Left common carotid artery plus branches (tissue), 1 donor: ENCODE measurements around a stretch of chr15.

DNA sequence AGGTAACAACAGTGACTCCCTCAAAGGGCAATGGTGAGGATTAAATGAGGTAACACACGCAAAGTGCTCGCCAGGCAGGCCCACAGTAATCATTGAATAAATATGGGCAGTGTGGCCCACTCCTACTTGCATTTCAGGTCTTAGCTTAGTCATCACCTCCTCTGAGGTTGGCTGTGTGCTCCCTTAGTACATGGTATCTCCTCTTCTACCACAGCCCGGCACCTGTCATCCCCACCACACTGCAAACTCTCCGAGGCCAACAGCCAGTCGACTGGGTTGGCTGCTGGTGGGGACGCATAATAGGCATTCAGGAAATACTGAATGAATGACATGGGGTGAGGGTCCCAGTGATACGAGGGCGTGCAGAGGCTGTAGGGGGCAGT lies 457 bp upstream of the MYZAP start:
- PRO-cap = no peak

DNA sequence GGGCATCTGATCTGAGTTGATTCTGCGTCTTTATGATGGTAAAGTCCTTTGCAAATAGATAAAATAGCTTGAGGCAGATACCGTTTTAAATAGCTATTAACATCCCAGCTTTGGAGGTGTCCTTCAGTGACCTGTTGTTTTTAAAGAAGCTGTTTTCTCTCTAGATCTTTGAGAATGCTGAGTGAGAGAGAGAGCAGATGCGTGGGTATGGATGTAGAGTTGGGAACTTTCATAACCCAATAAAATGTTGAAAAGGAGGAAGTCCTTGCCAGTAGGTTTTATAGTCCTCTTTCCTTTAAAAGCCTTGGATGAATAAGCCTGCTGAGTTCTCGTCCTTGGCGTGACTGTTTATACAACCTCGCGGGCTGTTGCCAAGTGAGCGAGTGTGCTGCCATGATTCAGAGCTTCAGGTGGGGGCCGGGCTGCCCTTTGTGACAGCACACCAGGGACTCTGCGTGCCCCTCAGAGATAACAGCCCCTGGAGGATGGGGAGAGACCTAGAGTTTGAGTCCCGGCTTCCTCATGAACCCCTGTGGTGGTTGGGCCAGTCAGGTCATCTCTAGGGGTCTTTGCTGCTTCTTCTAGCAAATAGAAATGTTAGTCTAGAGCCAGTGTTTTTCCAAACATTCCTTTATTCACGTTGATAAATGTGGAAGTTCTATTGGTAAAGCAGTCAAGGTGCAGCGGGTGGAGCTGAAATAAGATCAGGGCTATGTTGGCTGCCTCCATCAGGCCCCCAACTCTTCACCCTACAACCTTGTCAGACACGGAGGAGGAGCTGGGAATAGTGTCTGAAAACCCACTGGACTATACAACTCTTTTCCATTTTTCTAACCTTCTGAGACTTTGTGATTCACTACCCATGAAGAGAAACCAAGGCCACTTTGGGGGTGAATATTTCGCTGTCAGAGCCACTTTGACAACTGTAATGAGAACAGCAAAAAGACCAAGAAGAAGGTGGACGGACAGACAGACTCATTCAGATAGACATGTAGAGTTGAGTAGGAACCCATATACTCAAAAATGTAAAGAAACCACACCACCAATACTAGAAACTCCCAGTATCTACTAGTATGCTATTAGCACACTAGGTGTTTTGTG lies 18.7 kb downstream of the MYZAP start:
- PRO-cap = no peak

DNA sequence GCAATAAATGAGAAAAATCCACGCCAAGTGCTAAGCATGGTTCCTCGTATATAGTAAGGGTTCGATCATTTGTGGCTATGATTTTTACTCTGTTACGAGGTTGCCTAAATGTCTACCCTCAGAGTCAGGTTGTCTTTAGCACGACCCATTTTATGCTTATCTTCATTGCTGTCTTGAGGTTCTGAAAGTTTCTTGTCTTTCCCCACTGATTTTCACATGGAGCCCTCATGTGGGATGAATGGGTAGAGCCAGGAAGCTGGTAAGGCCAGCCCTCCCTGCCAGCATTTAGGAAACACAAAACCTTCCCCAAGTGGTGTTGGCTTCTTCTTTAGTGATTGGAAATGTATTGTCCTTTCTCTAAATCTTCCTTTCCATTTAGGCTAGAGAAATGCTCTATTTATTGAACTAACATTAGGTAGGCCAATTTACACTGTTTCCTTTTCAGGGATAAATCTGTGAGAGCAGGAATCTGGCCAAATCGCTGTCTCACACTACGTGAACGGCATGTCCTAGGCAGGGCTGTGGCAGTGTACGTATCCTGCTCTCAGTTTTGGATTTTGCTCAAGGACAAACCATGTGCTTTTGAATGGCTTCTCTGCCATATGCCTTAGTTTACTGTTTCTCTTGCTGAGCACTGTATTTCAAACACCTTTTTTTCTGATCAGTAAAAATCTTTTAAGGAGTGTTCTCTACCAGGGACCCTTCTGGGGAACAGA lies 43.7 kb downstream of the MYZAP start:
- PRO-cap = no peak

DNA sequence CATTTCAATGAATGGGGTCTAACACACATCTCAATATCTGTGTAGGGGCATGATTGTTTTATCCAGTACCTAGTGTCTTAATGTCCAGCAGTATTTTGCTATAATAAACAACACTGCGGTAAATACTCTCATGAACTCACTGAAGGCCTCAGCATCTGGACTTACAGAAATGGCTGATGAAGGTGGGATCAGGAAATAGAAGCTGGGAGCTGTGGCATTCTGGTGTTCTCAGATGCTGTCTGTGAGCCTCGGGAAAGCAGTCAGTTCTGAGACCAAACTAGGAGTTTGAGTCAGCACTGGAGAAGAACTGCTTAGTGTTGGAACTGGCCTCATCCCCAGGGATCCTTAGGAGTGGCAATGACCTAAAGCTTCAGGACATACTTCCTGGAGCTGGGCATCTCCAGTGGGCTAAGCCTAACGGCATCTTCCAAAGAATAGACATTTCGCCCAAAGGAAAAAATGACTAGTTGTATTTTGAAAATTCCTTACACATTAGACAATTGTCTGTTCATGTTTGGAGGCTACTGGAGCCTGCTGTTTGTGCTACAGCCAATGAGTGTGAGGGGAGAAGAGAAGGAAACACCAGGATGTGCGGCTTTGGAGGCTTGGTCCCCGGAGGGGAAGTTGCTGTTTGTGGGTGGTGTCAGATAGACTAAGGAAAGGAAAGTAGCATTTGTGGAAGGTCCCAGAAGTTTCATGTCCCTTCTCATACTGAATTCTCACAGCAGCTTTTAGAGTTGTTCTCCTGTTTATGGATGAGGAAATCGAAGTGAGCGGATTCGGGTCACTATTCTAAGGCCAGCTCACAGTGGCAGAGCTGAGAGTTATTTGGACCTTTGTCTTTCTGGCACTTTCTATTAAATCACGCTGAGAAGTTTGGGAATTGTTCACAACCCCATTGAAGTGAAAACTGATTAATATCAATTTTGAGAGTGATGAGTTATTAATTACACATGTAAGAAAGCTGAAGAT lies 77.6 kb downstream of the POLR2M start:
- PRO-cap = no peak

DNA sequence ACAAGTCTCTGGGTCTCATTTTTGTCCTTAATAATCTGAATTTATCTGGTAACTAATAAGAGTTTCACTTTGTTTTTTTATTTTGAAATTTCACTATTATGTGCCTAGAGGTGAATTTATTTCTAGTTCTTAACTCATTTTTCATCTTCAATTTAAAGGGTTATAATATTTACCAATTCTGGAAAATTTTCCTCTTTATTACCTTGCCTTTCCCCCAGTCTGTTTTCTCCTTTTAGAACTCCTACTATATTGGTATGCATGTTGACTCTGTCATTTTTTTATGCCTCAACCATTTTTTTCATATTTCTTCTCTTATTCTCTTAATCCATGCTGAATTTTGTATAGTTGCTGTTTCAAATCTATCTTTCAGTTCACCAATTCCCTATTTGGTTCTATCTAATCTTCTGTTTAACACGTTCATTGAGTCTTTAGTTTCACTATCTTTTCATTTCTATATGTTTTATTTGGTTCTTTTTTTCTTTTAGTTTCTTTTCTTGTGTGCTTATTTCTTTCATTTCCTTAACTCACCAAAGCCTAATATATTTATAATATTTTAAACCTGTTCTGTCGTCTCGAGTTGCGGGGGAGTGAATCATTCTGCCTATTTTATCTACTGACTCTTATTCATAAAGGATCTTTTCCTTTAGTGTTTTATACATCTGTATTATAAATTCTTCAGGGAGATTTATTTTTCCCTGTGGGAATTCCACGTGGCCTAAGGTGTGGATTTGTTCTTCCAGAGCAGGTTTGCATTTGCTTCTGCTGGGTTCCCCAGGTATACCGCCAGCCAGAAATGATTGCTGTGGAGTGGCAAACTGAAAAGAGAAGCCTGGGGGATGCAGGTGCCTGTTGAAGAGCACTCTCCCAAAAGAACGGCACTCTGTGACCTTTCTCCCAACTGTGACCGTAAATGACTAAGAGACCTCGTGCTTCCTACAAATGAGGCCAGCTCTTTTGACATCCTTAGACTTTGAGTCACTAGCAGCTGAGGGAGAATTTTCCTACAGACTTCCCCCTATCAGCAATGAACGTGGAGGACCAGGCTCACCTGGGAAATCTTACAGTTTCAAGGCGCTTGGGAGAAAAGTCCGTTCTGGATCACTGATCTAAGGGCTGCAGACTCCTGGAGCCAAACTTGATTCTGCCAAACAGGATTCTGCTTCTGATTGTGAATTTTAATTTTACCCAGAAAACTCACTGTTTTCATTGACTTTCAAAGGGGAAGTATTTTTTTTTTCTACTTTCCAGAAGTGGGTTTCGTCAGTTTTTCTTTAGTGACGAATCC lies 8.2 kb downstream of the AQP9 start:
- PRO-cap = no peak

DNA sequence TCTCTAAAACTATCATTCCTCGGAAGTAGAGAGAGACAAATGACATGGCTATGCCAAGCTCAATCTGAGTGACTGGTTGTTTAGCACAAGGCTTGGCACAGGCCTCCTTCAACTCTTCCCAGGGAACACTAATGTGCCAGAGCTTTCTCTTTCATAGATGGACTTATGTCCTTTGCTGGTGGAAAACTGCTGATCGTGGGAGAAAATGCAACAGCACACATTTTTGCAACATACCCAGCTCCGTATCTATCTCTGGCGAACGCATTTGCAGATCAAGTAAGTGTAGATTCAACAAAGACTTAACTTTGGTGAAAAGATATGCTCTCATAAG lies 36.5 kb downstream of the AQP9 start:
- PRO-cap = no peak

- PRO-cap = no peak
Measured at GRCh38 chr15:58258878-58259215, 120.7 kb downstream of the AQP9 start.

DNA sequence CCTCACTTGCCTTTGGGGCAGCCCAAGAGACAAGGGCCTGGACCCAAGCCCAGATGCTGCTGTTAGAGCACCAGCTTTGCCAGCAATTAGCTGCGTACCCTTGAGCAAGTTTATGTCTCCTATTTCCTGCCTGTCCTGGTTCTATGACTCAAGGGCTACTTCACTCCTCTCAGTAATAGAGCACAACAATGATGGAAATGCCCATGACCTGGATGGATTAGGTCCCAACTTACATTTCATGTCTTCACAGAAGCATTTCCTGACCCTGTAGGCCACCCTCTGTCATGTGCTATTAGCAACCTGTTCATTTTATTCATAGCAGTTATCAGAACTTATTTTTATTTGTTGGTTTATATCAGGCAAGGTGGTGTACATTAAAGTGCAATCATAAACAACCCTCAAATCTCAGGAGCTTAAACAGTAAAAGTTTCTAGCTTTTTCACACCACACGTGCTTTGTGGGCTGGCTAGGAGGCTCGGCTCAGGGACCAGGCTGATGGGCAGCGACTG lies 122.9 kb downstream of the AQP9 start:
- PRO-cap = no peak

DNA sequence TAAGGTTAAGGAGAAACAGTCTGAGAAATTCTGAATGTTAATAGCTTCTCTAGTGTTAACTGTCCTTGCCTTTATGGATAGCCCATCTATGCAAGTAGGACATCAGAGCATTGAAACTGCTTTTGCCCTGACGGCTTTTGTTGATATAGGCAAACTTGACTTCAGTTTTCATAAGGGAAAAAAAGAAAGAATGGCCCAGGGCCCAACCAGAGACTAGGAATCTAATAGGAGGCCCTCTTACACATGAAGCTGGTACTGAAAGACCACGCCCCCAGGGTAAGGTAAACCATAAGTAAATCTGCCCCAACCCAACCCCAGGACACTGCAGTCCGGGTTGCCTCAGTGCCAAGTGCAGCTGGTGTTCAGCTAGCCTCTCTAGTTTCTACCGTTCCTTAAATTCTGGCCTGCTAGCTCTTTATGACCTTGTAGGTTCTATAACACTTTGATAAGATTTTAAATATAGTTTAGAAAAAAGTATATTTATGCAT lies 136.7 kb downstream of the AQP9 start:
- PRO-cap = no peak

DNA sequence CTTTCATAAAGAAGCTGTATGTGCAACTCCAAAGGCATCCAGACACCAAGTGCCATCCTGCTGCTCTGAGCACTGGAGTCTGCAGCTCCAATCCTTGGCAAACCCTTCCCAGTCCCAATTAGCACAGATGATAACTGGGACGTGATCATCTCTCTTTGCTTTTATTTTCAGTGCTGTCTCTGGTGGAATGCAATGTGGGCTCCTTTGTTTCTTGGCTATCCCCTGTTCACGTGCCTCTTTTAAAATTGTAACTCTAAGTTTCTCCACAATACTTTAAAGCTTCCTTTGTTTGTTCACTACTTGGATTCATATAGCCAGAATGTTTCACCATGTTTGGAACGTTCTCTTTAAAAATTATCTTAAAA lies 141.0 kb downstream of the AQP9 start:
- PRO-cap = no peak

GRCh38 chr15:58357691-58358513 lies 73.9 kb upstream of the LIPC start:
- PRO-cap = no peak

GRCh38 chr15:58433266-58433842 lies 1.6 kb downstream of the LIPC start:
- PRO-cap = no peak

DNA sequence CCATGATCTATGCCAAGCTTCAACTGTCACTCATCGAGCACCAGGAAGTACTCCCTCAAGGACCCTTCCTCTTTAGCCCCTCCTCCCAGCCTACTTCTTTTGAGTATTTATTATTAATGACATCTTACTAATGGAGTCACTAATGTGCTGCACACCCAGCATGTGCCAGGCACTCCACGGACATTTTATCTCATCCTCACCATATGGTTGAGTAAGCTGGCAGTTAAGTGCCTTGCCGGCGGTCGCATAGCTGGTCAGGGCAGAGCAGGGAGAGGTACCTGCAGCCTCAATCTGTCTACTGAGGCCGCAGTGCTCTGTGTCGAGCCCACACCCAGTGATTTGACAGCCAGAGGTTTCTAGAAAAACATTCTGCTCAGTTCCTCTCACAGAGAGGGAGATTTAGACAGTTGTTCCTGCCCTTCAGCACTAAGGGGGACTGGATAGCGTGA lies 2.5 kb downstream of the LIPC start:
- PRO-cap = no peak

- PRO-cap = no peak
Measured at GRCh38 chr15:58528357-58528664, 96.5 kb downstream of the LIPC start.

DNA sequence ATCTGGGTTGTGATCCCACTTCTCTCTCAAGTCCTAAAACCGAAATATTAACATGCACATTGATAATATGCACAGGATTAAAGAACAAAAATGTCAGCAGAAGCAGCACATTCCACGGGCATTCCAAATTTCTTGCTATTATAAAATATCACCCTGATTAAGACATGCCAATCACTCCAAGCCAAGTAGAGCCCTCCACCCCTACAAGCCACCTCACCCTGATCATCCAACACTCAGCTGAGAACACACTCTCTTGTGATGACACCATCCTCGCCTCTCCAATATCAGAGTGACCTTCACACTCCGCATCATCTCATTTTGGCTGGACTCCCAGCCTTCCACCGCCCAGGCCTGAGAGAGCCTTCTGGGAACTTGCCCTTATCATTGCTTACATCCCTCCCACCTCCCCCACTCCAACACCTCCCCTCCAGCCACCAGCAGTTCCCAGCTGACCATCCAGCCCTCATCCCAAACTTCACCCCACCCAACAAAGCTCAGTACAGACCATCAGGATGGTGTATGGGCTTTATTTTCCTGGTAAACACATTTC lies 114.8 kb downstream of the LIPC start:
- PRO-cap = no peak

GRCh38 chr15:58574458-58575110 lies 142.8 kb downstream of the LIPC start:
- PRO-cap = no peak

GRCh38 chr15:58932895-58932968 lies 747 bp downstream of the SLTM start:
- PRO-cap = no peak

- PRO-cap = no peak
Measured at GRCh38 chr15:59066506-59067249, 38.3 kb upstream of the CCNB2 start.

- PRO-cap = no peak
Measured at GRCh38 chr15:59237007-59237691, 30.5 kb downstream of the LDHAL6B start.

- PRO-cap = no peak
Measured at GRCh38 chr15:59260117-59260601, 53.5 kb downstream of the LDHAL6B start.